Left lobe of liver (tissue), 1 donor: ENCODE measurements around the genes RHOD, PITPNM1, ALDH3B2 and ALDH3B1.

- PRO-cap: bidirectional peak, plus-strand start at chr11:67056847, minus-strand start at chr11:67056765
These were observed at the start of gene RHOD for GRCh38 chr11:67056660-67056950. RHOD (plus strand) TSS chr11:67056847.

DNA sequence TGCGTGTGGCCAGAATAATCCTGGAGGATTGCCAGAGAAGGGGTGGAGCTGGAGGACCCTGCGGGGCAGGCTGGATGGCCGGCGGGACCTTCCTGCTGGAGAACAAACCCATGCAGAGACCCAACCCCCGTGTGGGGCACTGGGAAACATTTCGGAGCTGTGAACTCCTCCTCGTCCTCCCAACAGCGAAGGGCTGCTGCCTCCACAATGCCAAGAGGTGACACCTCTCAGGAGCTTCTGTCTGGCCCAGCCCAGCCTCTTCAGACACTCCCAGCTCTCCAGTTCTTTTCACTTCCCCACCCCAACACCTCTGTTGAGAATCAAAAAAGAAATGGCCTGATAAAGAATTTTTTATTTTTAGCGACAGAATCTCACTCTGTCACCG is 25.5 kb downstream of the RHOD start:
- PRO-cap: no peak

DNA sequence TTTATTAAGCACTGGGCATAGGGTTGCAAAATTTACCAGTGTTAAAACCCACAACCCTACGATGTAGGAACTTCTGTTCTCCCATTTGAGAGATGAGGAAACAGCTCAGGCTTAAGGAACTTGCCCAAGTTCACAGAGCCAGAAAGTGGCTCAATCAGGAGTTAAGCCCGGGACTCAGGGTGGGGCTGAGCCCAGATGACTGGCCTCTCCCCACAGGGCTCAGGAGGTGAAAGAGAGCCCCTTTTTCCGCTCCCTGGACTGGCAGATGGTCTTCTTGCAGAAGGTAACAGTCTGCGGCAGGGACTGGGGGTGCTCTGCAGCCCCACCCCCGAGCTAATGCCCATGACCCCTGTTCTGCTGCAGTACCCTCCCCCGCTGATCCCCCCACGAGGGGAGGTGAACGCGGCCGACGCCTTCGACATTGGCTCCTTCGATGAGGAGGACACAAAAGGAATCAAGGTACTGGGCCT is 5.6 kb upstream of the ANKRD13D start:
- PRO-cap: no peak

DNA sequence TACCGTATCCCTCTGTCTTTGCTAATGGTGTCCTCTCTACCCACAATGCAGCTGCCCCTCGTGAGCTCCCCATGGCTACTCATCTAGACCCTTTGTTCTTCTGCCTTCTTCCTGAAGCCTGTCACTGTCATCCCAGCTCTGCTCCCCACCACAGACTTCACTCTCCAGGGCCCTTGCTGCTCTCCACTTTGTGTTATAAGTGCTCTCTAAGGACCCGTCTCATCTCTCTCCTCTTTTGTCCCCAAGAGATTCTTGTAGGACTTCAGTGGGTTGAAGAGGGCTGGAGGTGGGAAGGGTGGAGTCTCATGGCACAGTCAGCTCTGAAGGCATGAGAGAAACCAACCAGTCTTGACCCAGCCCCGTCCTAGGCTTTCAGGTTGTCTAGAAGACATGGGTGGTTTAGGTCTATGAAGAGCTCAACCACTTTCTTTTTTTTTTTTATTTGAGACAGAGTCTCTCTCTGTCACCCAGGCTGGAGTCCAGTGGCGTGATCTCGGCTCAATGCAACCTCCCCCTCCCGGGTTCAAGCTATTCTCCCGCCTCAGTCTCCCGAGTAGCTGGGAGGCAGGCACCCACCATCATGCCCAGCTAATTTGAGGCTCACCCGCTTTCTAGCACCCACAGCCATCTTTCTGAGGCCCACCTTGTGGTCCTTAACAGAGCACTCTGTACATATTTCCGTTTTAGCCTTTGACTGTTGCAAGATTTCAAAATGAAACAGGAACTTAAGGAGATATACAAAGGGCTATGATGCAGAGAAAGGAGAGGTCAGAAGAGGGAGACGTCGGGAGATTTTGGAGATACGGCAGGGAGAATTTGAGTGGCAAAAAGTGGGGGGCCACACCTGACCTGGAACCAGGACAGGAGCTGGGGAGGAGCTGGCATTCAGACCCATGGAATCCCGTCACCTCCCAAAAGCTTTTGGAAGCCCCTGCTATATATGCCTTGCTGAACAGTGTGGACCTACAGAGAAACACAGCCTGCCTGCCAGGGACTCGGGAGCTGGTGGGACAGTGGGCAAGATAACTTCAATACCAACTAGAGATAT is 7.7 kb upstream of the CLCF1 start:
- PRO-cap: no peak

DNA sequence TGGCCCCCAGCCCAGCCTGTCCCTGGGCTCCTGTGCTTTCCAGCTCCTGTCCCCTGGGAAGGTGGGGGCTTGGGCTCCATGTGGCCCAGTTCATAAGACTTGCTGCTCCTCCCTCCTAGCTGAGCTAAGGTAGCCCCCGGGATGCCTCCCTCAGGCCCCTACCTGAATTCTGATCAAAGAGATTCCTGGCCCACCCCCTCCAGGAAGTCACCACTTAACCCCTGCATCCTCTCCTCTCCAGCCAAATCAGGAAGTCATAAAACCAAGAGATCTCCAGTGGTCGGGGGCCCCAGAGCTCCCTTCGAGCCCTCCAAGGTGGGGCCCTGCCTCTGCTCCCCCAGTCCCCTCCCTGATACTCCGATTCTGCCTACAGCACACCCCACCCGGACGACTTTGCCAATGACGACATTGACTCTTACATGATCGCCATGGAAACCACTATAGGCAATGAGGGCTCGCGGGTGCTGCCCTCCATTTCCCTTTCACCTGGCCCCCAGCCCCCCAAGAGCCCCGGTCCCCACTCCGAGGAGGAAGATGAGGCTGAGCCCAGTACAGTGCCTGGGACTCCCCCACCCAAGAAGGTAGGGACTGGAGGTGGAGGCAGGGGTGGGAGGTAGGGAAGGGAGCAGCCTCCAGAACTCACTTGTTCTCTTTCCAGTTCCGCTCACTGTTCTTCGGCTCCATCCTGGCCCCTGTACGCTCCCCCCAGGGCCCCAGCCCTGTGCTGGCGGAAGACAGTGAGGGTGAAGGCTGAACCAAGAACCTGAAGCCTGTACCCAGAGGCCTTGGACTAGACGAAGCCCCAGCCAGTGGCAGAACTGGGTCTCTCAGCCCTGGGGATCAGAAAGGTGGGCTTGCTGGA is 4.6 kb downstream of the PPP1CA start:
- PRO-cap: no peak

DNA sequence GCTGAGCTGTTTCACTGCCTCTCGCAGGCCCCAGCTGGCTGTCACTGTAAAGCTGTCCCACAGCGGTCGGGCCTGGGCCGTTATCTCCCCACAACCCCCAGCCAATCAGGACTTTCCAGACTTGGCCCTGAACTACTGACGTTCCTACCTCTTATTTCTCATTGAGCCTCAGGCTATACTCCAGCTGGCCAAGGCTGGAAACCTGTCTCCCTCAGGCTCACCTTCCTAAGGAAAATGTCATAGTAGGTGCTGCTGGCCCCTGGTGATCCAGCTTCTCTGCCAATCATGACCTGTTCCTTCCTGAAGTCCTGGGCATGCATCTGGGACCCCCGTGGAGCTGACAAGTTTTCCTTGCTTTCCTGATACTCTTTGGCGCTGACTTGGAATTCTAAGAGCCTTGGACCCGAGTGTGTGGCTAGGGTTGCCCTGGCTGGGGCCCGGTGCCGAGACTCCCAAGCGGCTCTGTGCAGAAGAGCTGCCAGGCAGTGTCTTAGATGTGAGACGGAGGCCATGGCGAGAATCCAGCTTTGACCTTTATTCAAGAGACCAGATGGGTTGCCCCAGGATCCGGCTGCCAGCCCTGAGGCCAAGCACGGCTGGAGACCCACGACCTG is 3.9 kb downstream of the PPP1CA start:
- PRO-cap: no peak

- PRO-cap: no peak
These were observed 5.2 kb downstream of the TBC1D10C start for GRCh38 chr11:67408967-67409633.

DNA sequence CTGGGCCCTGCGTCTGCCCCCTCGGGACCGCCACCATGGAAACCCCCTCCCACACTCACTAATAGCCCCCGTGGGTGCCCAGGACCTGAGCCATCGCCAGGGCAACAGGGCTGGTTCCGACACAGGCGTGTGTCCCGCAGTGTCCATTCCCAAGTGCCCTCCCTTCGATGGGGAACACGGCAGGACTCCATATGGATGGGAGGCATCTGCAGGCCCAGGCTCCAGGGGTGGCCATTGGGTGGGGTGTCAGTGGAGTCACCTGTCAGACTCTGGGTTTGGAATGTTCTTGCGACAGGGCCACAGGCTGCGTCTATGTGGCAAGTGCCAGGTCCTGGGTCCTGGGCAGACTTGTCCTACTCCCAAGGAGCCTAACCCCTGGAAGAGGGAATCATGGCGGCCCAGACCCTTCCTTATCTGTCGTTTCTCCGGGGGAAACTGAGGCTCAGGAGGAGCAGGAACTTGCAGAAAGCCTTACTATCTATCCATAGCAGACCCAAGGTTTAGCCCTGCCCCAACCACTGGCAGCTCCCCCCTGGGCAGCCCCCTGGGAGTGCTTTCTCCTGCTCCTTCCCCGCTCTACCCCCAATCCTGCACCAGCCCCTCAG is 4.8 kb upstream of the CARNS1 start:
- PRO-cap: no peak

DNA sequence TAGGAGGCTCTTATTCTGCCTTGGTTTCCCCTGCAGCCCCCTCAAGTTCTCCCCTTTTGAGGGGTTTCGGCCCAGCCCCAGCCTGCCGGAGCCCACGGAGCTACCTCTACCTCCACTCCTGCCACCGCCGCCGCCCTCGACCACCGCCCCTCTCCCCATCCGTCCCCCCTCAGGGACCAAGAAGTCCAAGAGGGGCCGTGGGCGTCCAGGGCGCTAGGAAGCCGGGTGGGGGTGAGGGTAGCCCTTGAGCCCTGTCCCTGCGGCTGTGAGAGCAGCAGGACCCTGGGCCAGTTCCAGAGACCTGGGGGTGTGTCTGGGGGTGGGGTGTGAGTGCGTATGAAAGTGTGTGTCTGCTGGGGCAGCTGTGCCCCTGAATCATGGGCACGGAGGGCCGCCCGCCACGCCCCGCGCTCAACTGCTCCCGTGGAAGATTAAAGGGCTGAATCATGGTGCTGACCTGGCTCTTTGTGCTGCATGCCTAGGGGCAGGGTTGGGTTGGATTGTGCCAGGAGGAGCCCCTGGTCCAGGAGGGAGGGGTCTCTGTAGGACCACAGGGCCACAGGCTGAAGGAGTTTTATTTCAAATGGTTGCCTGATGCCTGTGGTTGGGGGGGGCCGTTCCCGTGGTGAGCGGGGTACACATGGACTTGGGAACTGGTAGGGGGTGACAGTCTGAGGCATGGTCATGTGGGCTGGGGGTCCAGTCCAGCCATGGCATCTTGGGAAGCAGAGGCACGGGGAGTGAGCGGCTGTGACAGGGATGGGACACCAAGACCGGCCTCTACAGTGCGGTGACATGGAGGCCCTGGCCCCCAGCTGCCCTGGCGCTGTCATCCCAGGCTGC is 2.3 kb downstream of the PTPRCAP start:
- PRO-cap: no peak

DNA sequence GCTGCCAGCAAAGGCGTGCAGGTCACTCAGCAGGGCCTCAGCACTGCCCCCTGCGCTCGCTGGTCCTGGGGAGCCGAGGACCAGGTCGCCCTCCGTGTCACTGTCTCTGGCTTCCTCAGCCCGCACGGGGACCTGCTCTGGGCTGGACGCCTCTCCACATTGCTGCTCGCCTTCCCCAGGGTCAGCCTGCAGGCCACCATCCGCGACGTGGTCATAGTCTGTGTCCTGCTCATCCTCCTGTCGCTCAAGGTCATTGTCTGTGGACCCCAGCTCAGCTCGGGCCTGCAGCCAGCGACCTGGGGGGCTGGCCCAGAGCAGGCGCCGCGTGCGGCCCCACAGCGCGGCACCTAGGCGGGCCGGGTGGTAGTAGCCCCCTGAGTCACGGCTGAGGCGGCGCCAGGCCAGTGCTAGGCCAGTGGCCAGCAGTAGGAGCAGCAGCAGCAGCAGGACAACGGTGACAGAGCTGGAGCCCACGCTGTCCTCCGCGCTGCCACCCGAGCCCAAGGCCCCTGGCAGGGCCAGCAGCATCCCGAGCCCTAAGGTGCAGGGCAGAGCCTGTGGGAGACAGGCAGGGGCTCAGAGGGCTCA is 1.6 kb downstream of the PTPRCAP start:
- PRO-cap: no peak

DNA sequence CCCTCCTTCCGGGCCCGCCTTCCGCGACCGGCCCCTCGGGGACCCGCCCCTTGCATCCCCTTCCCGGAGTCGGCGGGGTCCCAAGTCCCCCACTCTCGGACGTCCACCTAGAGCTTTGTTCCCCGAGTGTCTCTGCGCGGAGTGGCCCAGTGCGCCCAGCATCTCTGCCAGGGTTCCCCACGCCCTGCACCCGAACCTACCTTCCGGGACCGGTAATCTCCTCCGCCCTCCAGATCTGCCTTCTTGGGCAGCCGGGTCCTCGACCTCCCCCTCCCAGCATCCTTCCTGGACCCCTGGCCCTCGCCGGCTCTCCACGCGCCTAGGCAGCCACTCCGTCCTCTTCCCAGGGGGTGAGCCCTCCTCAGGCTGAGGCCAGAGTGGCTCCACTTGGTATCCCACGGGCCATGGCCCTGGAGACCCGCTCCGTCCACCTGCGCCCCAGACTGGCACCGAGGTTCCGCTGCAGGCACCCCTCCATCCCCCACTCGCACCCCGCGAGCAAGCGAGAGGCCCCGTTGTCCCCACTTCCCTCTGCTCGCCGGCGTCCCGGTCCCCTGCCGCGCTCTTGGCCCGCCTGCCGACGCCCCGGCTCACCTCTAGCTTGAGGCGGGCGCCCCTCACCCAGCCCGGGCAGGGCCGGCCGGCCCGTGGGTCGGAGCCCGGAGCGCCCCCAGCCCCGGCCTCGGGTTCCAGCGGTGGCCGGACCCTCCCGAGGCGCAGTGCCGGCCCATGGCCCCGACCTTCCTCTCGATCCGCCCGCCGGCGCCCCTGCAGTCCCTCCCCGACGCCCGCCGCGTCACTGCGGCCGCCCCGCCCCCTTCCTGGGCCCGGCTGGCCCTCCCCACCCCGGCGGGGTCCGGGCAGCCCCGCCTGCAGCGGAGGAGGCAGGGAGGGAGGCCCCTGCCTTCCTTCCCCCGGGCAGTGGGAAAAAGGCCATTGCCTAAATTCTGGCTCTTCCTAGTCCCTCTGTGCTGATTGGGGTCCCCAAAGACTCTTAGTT is at the start of gene PITPNM1:
Gene PITPNM1 (minus strand): TSS at position 770 of the 1,000 bp plus-strand sequence.
- PRO-cap: bidirectional peak, plus-strand start at position 873 of the sequence, minus-strand start at position 770 of the sequence

- PRO-cap: bidirectional peak, plus-strand start at chr11:67506213, minus-strand start at chr11:67505945
These were observed 650 bp upstream of the PITPNM1 start for GRCh38 chr11:67505594-67506431.

GRCh38 chr11:67581310-67581987 is 2.2 kb upstream of the GSTP1 start:
- PRO-cap: no peak

- PRO-cap: no peak
These were observed 1.2 kb downstream of the GSTP1 start for GRCh38 chr11:67584599-67585508.

- PRO-cap: no peak
These were observed 1.0 kb upstream of the NUDT8 start for GRCh38 chr11:67630612-67631277.

- PRO-cap: no peak
These were observed at the start of gene ALDH3B2 for GRCh38 chr11:67674292-67675073. ALDH3B2 (minus strand) TSS chr11:67674623.

DNA sequence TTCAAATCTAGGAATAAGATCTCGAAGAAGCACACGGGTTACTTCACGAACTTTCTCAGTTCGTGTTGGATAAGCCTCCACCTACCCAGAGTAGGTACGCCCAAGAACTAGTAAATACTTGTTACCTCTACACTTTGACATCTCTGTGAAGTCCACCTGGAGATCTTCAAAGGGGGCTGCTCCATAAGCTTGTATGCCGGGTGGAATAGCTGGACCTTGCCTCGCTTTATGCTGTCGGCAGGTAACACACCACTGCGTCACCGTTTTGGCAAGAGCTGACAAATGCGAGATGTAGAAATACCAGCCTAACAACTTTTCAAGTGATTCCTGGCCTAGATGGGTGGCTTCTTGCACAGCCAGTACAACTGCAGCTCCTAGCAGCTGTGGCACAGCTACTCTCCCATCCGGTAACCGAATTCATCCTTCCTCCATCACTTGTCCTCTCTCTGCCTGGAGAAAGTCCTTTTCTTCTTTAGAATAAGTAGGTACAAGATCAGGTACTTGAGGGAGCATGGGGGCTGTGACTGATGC is 155.4 kb downstream of the UNC93B1 start:
- PRO-cap: no peak

GRCh38 chr11:67997374-67998057 is 6.4 kb downstream of the UNC93B1 start:
- PRO-cap: no peak

DNA sequence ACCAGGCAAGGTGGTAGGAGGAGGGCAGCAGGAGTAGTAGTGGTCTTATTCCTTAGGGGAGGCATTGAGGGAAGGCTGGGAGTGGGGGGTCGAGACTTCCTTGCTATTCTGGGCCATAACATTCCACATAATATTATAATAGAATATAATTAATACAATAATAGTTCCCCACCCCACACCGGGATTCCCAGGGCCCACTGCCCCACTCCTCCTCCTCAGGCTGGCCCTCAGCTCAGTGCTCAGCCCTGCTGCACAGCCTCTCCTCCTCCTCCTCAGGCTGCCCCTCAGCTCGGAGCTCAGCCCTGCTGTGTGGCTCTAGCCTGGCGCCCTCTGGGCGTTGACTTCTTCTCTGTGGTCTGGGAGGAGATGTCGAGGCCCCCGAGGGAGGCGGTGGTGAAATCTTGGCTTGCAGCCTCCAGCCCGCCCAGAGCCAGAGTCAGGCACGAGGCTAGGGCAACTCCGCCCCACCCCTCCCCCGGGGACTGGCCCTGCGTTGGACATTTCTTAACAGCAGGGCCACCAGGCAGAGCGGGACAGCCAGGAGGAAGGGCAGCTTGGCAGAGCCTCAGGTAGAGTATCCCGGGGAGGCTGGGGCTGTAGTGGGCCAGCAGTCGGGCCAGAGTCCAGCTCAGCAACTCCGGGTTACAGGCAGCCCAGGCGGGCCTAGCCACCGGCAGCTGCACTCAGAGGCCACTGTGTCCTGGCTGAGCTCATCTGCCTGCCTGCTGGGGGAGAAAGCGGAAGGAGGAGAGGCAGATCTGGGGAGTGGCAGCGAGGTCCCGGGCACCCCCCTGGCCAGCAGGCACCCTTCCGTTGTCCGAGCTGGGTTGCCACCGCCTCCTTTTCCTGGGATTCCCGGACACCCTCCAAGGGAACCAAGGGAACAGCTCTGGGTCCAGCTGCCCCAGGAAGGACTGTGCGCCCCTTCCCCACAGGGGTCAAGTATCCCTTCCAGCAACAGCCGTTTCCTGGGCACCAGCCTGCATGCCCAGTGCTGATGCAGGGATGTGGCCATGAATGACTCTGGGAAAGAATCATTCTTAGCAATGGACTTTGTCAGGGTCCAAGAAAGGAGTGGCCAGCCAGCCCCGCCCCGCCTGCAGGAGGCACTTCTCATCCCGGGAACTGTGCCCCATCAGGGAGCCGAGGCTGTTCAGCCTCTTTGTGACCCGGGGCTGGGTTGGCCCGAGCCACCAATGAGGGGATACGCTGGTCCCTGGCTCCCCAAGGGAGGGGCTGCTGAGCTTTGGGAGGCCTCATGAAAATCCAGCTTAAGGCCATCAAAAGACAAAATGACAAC is at the start of gene ALDH3B1:
Gene ALDH3B1 (plus strand): TSS at position 504 of the 1,300 bp plus-strand sequence.
- PRO-cap: bidirectional peak, plus-strand start at position 531 of the sequence, minus-strand start at position 332 of the sequence; bidirectional peak, plus-strand start at position 1,138 of the sequence, minus-strand start at position 1,025 of the sequence

DNA sequence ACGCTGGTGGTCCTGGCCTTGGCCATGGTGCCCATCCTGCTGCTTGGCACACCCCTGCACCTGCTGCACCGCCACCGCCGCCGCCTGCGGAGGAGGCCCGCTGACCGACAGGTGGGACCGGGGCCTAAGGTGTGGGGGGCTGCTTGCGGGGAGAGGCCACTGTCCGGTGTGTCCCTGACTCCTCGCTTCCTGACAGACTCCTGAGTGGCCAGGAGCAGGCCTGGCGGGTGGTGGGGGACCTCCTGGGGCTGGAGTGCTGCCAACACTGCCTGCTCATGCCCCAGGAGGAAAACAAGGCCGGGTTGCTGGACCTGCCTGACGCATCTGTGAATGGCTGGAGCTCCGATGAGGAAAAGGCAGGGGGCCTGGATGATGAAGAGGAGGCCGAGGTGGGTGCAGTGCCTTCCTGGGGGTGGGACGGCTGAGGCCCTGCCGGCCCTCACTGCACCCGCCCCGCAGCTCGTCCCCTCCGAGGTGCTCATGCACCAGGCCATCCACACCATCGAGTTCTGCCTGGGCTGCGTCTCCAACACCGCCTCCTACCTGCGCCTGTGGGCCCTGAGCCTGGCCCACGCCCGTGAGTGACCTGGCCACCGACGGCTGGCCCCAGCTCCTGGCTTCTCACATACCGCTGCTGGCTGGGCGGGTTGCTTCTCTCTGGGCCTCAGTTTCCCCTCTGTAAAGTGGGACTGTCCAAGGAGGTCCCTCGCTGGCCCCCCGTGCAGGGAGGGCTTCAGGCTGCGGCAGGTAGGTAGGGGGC is 11.0 kb downstream of the TCIRG1 start:
- PRO-cap: no peak